WTC11 (cell line): ENCODE data around the genes HOXA10 and TAX1BP1.

GRCh38 chr7:27103302-27104275, 1.1 kb upstream of the HOXA2 start:
- PRO-cap: no peak

DNA sequence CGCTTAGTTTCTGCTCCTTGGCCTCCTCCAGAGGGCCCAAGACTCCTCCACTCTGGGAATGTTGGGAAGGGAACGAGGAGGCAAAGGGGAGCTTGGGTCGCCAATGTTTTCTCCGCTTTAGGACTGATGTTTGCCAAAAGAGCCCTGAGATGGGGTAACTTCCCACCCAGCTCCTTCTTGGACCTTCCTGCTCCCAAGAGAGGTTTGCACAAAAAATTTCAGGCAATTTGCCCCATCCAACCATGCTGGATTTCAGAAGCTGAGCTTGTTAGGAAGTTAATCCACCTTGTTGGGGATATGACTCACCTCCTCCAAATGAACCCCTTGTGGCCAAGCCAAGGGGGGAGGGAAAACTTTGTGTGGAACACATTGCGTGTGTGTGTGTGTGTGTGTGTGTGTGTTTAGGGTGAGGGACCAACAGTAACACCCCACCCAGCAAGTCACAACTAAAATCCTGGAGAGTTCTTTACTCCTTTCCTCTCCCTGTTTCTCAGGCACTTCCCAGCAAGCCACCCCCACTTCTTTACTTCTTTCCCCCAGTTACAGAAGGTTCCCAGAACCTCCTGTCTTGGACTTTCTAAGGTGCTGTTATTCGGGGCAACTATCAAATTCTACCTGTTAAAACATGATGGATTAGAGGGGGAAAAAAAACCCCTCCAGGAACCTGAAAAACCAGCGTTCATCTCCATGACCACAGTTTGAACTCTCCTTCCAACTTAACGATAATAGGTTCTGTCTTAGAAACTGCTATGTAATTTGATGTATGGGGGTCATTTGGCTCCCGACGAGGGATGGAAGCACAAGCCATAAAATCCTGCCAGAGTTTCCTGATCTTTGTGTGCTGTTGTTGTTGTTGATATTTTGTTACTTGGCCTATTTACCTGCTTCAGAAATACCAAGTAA, 8.9 kb upstream of the HOXA2 start:
- PRO-cap: no peak

DNA sequence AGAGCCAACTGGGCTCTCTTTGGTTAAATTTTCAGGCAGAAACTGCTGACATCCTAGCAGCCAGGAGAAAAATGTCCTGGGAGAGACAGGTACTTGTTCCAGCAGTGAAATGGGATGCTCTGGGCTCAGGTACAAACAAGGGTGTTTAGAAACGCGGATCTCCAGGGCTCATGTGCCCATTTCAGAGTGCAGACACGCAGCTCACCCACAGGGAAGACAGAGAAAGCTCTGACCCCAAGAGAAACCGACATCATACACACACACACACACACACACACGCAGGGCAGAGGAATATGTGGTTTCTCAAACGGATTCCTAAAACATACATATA, 12.0 kb upstream of the HOXA2 start:
- PRO-cap: no peak

DNA sequence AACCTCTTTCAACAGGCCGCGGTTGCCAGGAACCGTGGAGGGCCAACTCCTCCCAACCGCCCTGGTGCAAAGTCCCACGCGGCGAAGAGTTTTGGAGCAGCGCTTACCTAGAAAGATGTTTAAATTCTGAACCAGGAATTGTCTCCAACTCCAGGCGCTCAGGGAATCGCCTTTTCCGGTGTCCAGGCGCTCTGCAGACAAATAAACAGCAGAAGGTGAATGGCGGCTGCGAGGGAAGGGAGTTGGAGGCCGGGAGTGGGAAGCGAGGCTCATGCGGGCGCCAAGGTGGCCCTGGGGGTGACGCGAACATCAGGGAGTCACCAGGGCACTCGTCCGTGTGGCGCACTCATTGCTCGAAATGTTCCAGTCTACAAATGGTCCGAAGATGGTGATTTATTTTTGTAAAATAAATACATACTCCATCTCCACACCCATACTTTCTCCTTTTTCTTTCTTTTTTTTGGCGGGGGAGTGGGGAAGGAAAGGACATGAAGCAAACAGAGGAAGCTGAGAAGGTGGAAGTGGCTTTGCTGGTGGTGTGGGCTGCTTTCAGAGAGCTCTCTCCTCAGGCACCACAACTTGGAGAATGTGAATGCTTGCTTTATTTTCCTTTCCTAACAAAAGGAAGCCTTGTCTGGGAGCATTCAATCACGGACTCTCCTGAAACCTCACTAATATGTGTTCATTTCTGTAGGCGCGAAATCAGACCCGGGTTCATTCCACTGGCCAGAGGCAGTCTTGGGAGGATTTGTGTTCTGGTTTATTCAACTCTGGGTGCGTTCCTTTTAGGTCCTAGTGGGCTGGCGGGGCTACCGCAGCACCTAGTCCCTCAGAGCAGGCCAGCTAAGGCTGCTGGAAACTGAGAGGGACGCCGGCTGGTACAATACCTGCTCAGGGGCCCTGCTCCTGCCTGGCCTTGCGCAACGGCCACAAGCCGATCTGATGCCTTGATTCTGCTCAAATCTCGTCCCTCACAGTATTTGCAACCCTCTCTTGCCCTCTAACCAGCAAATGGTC, 7.8 kb downstream of the HOXA4 start:
- PRO-cap: no peak

GRCh38 chr7:27139709-27139923, 3.9 kb downstream of the HOXA5 start:
- PRO-cap: no peak

- PRO-cap: no peak
Observed at GRCh38 chr7:27150114-27150421, 2.3 kb downstream of the HOXA3 start.

DNA sequence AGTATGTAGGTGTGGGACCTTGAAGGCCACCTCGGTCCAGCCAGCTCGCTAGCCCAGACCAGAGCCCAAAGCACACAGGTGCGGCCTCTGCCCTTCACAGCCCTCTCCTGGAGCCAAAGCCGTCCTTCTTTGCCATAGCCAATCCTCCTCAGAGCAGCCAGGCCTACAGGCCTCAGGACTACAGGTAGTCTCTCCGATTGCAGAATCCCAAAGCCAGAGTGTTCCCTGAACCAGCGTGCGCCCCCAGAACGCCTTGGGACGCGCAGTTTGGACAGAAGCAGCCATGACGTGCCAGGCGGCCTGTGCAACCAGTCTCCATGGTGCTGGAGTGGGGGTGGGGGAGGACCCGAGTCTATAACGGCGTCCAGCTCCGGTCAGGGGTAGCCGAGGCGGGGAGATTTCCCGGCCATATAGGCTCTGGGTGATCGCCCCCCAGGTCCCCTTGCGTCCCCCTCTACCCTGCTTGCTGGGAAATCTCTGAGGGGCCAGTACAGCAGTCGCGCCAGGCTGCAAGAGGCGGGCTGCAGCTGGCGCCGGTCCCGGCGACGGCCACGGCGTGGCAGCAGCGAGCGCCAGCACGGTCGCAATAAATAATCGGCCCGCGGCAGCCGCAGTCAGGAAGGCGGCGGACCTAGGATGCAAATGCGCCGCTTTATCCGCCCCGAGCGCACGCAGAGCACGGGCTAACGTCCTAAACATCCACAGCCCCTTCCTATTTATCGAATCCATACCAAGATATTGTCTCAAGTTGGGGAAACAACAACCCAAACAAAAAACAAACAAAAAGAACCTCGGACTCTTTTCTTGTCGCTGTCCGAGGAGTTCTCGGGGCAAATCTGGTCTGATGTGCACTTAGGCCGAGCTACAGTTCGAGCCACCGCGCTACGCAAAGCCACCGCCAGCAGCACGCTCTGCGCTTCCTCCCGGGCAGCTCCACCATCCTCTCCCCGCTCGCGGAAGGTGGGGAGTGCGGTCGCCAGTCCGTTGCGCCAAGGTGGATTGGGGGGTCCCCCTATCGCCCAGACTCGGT, 1.6 kb downstream of the HOXA3 start:
- PRO-cap: unidirectional peak, plus-strand start at position 631 of the sequence

DNA sequence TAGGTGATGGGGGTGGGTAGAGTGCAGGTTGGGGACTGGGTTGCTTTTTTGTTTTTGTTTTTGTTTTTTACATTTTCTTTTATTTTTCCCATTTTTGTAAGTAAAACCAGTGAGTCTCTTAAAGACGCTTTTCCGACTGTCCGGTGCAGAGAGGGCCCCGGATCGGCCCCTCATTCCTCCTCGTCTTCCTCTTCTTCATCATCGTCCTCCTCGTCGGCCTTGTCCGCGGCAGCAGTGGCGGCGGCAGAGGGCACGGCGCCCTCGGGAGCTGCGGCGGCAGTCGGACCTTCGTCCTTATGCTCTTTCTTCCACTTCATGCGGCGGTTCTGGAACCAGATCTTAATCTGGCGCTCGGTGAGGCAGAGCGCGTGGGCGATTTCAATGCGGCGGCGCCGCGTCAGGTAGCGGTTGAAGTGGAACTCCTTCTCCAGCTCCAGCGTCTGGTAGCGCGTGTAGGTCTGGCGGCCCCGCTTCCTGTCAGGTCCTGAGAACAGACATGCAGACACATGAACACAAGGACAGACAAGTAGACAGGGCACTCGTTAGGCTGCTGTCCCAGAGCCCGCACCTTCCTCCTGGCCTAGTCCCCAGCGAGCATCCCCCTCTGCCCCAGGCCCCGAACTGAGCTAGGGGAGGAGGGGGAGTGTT, 1.6 kb downstream of the HOXA7 start:
- PRO-cap: no peak

GRCh38 chr7:27158517-27159034, 2.1 kb upstream of the HOXA7 start:
- PRO-cap: no peak

- PRO-cap: no peak
Observed at GRCh38 chr7:27161779-27161958, 3.7 kb downstream of the HOXA9 start.

GRCh38 chr7:27174007-27174547, at the start of gene HOXA10:
TSS of gene HOXA10 (minus strand) at chr7:27174320.
- PRO-cap: no peak

- PRO-cap: no peak
Observed at GRCh38 chr7:27174548-27175079, 494 bp upstream of the HOXA10 start.

DNA sequence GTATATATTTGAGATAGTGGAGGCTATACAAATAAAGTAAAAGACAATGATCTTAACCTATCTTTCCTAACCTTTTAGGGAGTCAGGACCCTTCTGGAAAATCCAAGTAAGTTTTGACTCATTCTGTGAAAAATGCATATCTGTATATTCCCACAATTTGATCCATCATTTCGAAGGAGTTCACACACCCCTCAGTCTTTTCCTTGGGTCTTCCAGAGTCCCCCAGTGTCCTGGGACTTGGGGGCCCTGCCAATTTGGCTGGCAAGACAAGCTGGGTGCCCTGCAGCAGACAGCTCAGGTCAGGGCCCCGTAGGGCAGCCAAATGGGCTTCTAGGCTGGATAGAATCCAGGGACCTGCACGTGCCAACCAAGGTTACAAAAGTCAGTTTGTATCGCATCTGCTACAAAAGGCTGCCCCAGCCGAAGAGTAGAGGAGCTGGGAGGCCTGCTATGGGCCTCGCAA, 2.7 kb upstream of the HOXA10 start:
- PRO-cap: no peak

DNA sequence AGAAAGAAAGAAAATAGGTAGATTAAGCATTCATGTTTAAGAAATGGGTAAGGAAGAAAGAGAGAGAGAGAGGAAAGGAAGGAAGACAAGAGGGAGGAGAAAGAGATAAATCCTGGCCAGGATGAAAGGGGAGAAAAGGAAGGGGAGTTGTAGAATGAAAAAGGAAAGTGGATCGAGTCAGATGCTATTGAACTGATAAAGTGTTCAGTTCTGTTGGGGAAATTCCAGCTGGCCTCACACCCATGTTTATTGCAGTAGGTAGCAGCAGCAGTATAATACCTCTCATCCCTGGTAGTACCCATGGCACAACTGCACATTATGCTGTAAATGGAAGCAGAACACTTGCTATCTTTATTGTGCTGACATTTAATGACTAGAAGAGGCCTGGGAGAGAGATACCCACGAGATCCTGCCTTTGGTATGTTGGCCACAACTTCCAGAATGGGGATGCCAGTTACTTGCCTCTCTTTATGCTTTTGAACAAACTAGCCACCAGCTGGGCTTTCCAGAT, 178.1 kb downstream of the EVX1 start:
- PRO-cap: no peak

DNA sequence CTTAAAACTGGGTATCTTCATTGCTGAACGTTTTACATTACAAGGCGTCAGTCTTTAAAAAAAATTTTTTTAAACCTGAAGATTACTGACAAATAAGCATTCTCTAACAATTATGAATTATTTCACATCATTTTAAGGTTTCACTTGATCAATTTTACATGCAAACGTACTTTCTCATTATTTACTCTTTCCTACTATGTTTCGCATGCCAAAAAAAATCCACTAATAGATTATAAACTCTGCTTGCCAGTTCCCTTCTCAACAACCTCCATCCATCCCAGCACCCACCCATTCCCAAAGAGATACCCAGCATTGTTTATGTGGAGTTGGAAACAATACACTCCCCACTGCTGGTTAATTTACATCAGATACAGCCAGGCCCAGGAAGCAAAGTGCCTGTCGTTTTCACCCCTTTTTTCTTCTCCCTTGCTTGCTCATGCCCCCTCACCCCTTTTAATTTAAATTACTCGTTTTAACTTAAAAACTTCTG, 60.0 kb downstream of the HIBADH start:
- PRO-cap: bidirectional peak, plus-strand start at position 357 of the sequence, minus-strand start at position 292 of the sequence

- PRO-cap: unidirectional peak, plus-strand start at chr7:27739698
Observed at GRCh38 chr7:27739092-27739922, 655 bp upstream of the TAX1BP1 start.

DNA sequence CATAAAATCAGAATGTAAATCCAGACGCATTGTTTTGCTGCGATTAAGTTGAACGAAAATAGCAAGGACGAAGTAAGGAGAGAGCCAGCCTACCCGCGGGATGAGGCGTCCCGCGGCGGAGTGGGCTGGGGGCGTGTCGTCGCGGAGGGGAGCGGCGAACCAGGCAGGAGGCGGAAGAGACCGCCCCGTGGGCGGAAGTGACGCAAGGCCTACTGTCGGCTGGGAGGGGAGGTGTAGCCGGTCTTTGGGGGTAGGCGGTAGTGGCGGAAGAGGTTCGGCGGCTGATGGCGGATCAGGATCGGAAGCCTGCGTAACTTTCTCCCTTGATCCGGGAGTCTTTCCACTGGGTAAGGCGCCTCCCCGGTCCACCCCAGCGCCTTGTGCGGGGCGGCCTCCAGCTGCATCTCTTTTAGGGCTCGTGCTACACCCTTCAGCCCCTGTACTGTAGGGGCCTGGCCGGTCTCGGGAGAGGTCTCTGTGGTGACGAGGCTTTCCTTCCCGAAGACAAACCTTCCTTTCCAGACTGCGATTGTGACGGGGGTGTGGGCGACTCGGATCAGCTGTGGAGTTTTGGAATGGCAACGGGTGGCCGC, at the start of gene TAX1BP1:
TSS of gene TAX1BP1 (plus strand) at position 240 of the 593 bp plus-strand sequence.
- PRO-cap: bidirectional peak, plus-strand start at position 240 of the sequence, minus-strand start at position 122 of the sequence

DNA sequence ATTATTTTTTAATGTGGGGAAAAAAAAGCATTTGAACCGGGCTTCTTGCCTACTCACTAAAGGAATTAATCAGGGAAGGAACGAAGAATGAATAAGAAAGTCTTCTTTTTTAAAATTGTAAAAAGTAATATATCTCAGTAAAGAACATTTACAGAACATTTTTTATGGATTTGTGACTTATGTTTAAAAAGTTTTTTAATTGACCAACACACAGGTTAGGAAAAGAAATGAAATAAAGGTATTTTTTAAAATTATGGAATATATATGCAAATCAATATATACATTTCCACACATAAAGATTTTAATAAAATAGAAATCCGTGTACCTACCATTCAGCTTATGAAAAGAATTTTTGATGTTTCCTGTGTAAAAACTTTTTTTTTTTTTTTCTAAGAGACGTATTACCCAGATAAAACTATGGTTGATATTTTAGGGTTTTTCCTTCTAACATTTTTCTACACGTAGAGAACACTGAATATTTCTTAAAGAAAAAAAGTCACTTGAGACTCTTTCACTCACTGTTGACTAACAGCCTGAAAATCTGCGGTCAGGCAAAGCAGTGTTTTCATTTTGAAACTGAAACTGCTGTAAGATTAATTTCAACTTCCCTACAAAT, 160.7 kb downstream of the TAX1BP1 start:
- PRO-cap: no peak

GRCh38 chr7:27940076-27940827, 200.3 kb downstream of the TAX1BP1 start:
- PRO-cap: no peak

DNA sequence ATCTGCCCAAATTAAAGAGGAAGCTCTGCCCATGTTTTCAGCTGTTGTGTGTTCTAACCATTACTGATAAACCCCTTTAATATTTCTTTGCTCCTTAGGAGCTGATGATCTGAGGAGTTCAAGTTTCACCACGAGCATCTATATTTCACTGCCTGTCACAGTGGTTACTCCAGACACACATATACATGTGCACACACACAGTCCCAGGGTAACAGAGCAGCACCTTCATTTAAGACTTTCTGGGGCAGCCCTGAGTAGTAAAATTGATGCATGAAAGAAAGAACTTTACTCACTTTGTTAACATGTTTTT, 94.3 kb downstream of the JAZF1 start:
- PRO-cap: no peak